Placental pericyte (primary cell): ENCODE results near the genes BTBD1 and WDR73.

DNA sequence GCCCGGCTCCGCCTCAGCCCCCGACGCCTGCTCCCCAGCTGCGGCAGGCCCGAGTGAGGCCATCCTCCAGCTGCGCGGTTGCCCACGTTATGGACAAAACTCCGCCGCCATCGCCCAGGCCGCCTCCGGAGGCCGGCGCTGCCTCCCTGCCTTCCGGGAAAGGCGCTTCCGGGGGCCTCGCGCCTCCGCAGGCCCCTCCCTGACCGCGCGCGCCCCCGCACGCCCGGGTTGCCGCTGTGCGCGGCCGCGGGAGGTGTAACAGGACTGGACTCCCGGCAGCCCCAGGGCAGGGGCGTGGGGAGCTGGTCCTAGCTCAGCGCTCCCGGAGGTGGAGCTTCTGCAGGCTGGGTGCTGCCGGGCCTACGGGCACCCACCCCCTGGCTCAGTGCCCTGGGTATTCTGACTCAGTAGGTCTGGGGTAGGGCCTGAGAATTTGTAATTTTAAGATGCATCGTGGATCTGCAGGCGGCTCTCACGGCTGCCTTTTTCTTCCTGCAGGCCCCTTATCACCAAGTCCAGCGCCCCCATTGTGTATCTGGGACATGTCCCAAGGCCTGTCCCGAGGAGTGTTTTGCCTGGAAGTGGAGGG lies at the start of gene BTBD1:
Gene BTBD1, minus strand, starts transcription at position 164 of the 589 bp plus-strand sequence.
- CAGE, long polyA plus RNA, result no peak

GRCh38 chr15:83200705-83201157 lies 6.9 kb downstream of the HDGFL3 start:
- CAGE, long polyA plus RNA, result no peak

DNA sequence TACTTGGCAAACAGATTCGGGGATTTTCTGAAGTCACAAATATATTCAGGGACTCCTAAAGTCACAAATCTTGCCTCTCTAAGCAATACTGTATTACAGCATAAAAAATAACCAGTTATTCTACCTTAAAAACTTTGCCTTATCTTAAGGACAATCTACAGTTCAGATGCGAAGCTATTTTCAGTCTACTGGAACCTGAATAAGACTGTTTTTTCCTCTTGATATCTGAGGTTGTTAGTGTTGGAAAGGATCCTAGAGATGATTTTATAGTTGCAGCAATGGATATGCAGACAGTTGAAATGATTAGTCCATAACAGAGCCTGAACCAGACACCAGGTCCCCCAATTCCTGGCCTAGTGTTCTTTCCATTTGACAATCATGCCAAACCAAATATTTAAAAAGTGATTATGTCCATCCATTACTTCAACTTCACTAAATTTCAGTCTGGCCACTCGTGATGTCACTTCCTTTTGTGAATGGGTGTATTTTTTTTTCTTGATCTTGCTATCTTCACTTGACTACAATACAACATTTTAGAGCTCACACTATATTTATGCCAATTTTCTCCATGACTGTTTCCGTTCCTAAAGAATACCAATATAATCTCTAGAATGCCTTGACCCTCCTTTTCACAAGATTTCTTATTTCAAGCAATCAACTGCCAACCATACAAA lies 1.7 kb downstream of the HDGFL3 start:
- CAGE, long polyA plus RNA, result no peak

DNA sequence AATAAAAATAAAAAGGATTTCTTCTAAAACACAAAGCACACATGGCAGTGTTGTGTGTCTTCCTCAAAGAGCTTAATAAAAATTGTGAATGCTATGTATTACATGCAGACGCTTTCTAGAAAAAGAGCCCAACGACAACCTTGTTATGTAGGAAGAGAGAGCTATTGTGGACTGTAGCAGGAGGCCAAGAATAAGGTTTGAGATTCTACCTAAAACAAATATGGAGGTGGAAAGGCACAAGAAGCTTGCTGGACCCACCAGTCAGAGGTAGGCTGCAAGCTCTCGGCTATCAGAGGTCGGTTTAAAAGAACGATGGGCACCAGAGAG lies 1.2 kb downstream of the HDGFL3 start:
- CAGE, long polyA plus RNA, result no peak

GRCh38 chr15:83288174-83288939 lies 3.9 kb upstream of the BNC1 start:
- CAGE, long polyA plus RNA, result no peak

DNA sequence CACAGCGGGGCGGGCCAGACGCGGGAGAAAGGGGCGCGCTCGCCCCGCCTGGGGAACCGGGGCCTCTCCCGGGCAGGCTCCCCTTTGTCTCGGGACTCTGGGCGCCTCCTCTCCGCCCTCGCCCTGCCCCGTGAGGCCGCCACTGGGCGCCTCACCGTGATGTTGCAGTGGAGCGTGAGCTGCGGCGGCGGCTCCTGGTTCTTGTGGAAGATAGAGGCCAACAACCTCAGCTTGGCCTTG lies 179.3 kb upstream of the ZSCAN2 start:
- CAGE, long polyA plus RNA, result no peak

DNA sequence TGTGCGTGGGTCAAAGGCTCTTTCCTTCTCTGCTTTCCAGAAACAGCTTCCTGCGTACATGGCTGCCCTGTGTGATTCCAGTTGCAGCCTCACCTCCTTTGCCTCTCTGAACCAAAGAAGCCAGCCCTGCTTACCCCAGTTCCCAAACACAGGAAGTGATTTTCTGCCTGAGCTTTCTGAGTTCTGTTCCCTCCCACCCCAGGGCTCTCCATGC lies 15.4 kb downstream of the ZSCAN2 start:
- CAGE, long polyA plus RNA, result no peak

DNA sequence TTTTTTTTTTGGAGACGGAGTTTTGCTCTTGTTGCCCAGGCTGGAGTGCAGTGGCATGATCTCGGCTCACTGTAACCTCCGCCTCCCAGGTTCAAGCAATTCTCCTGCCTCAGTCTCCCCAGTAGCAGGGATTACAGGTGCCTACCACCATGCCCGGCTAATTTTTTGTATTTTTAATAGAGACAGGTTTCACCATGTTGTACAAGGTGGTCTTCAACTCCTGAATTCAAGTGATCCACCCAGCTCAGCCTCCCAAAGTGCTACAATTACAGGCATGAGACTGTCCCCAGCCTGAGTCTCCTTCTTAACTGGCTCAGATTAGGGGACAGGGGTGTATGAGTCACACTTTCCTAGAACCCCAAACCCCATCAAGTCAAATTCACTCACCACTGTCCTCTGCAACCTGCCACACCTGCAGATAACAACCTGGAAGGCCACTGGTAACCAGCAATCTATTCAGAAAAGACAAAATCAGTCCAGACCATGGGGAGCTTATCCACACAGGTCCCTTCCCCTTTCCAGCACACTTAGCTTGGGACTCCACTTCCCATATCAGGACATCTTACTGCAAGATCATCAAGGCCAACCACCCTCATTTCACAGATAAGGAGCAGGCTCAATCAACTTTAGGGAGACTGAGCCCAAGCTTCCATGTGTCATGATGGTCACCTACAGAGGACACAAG lies 6.4 kb downstream of the WDR73 start:
- CAGE, long polyA plus RNA, result no peak

- CAGE, long polyA plus RNA, result no peak
Observed at GRCh38 chr15:84653425-84654643, at the start of gene WDR73. WDR73 (minus strand) TSS chr15:84654283.

DNA sequence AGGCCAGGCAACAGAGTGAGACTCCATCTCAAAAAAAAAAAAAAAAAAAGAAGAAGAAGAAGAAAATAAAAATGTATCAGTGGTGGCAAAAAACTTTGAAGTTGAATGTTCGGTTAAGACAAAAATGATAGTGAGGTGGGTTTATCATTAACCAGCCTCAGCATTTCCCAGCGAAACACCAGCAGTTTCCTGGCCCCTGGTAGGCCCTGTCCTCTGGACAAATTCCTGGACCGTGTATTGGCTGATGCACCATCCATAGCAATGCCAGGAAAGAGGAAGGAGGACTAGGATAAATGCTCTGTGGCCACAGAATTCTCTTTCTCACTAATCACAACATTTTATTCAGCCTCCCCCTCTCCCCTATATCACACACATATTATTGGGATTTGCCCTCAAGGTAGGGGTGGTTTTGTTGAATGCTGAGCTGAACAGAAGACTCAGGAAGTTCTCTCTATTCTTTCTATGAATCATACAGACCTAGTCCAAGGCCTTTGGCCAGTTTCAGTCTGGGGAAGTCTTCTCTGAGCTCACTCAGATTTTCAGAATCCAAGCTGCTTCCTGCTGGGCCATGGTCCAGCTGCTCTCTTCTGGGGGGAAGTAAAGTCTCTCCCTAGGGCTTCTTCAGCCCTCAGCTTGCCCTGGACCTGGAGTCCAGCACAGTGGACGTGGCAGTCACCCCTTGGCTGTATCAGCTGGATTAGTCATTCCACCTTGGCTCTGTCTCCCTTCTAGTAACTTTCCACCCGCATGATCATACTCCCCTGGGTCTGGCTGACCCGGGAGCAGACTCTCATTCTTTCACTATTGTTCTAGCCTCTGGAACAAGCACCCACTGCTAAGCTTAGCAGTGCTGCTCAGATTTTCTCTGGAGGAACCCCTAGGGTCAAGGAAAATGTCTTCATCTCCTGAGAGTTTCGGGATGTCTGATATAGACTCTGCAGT lies 27.6 kb downstream of the SLC28A1 start:
- CAGE, long polyA plus RNA, result no peak

GRCh38 chr15:84915628-84915923 lies 31.1 kb downstream of the SLC28A1 start:
- CAGE, long polyA plus RNA, result no peak

DNA sequence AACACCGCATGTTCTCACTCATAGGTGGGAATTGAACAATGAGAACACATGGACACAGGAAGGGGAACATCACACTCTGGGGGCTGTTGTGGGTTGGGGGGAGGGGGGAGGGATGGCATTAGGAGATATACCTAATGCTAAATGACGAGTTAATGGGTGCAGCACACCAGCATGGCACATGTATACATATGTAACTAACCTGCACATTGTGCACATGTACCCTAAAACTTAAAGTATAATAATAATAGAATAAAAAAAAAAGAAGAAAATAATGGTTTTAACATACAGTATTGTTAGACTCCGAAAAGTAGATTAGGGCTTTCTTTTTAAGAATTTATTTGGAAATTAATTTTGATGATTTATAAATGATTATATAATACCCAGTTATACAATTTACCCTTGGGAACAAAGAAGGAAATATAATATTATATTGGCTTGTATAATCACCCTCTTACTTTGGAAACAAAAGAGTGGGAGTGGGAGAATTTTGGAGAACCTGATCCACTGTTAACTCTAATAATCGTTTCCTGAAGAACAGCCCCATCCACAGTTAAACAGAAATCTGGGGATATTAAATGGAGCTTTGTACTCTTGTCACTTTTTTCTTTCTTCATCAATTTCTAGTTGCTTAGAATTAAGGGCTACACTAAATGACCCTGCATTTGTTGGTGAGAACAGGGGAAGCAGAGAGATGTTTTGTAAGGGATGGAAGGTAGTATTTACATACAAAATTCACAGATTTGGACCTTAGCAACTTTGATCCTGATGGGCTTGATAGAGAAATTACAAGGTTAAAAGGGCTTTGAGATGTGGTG lies 31.0 kb downstream of the PDE8A start:
- CAGE, long polyA plus RNA, result no peak

GRCh38 chr15:85024466-85025106 lies 42.9 kb downstream of the PDE8A start:
- CAGE, long polyA plus RNA, result no peak

- CAGE, long polyA plus RNA, result no peak
Observed at GRCh38 chr15:85031273-85031676, 49.6 kb downstream of the PDE8A start.

GRCh38 chr15:85407191-85407938 lies 27.0 kb downstream of the AKAP13 start:
- CAGE, long polyA plus RNA, result no peak

- CAGE, long polyA plus RNA, result no peak
Observed at GRCh38 chr15:85534042-85534539, 153.7 kb downstream of the AKAP13 start.

- CAGE, long polyA plus RNA, result no peak
Observed at GRCh38 chr15:85623308-85624306, 171.1 kb downstream of the KLHL25 start.

DNA sequence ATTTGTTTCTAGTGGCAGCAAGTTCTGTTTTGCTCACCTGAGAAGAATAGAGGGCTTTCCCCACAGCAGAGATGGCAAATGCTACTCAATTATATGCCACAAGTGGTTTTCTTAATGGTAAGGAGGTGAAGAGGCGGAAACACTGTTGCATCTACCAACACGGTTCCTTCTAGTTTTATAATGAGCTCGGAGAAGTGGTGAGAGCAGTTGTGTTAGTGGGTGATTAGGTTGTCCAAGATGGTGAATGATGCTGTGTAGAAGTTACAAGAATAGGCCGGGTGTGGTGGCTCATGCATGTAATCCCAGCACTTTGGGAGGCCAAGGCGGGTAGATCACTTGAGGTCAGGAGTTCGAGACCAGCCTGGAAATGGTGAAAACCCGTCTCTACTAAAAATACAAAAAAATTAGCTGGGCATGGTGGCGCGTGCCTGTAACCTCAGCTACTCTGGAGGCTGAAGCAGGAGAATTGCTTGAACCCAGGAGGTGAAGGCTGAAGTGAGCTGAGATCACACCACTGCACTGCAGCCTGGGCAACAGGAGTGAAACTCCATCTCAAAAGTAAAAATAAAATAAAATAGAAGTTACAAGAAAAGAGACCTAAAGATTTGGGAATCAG lies 147.8 kb downstream of the KLHL25 start:
- CAGE, long polyA plus RNA, result no peak

GRCh38 chr15:85706650-85707535 lies 87.8 kb downstream of the KLHL25 start:
- CAGE, long polyA plus RNA, result no peak

DNA sequence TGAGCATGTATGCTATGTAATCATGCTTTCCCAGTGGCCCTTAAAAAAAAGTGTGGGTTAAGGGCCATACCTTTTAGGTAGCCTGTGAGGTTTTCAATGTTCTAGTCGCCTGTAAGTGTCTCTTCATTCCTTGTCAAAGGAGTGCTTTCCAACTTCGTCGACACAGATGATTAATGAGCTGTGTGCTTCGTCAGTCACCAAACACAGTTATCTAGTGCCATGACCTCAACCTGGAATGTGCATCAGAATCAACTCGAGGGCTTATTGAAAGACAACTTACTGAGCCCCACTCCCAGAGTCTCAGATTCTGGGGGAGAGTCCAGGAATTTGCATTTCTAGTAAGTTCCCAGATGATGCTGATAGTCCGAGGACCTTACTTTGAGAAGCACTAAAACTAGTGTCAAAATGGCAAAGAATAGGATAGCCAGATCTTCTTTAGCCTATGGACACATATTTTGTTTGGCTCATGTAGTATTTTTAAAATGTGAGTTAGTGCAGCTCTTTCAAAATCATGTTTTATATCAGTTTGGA lies 86.0 kb downstream of the KLHL25 start:
- CAGE, long polyA plus RNA, result no peak